Melanocyte of skin (primary cell): Measurements from ENCODE around the genes FUT4 and CWC15.

GRCh38 chr11:86670809-86671364, 129.5 kb upstream of the PRSS23 start:
- CAGE, long polyA plus RNA, 2 experiments = no peak in any of the 2 experiments

- CAGE, long polyA plus RNA, 2 experiments = no peak in any of the 2 experiments
These were observed 56.8 kb upstream of the PRSS23 start for GRCh38 chr11:86743359-86744156.

- CAGE, long polyA plus RNA, 2 experiments = no peak in any of the 2 experiments
These were observed 1.3 kb downstream of the PRSS23 start for GRCh38 chr11:86801370-86802223.

- CAGE, long polyA plus RNA, 2 experiments = no peak in any of the 2 experiments
These were observed 142.1 kb downstream of the TMEM135 start for GRCh38 chr11:87179727-87180318.

GRCh38 chr11:88420041-88420718, 82.6 kb upstream of the CTSC start:
- CAGE, long polyA plus RNA, 2 experiments = no peak in any of the 2 experiments

DNA sequence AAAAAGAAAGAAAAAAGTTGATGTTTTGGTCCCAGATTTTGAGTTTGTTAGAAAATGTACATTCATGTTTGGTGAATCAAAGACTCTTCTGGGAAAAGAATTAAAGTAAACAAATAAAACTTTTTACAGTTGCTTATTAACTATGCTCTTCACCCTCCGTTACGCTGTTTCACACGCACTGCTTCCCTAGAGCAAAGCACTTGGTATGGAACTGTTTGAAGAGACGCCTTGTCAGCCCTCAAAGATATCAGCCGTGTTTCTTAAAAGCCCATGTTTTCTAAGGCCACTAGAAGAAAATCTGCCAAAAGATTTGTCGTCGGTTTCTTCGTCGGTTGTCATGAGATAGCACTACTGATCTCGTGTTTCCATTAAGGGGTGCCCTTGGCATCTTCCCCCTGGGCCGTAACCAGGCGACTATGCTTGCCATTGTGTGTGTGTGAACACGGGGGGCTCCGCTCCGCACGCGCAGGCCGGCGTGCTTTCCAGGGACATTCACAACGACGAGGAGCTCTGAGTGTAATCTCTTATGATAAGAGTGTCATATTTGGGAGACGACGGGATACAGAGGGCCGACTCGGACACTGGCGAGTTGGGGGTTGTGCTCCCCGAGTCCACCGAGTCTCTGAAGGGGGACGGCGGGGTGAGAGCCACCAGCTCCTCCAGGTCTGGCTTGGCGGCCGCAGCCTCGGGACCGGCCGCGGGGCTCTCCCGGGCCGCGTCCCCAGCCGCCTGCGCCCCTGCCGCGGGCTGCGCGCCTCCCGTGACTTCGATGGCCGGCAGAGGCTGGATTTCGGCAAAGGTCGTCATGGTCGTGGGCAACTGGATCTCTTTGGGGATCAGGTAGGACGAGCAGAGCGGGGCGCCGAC, 170.8 kb upstream of the CTSC start:
- CAGE, long polyA plus RNA, 2 experiments = no peak in any of the 2 experiments

DNA sequence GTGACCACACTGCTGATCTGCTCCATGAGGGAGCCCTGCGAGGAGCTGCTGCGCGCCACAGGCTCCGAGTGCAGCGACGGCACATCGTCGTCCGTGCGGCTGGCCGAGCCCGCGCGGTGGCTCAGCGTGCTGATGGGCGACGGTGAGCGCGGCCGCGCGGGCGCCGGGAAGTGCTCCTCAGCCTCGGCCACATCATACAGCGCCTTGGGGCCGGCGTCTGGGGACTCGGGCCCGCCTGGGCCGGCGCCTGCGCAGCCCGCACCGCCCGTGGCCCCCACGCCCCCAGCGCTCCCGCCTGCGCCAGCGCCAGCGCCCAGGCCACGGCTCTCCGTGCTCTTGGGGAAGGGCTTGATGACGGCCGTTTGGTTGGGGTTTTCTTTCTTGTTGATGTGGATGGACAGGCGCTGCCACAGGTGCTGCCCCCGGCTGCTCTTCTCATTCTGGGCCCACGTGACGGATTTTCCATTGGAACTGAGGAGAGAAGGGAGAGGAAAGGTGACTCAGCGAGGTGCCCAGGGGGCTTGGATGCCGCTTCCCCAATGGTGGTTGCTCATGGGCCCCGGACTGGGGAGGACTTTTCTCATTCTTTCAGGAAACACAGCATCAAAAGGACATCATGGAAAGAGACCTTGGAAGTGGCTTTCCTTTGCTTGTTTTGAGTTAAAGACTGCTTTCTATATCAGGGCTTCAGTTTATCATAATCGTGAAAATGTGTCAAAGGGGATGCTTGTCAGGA, 171.7 kb upstream of the CTSC start:
- CAGE, long polyA plus RNA, 2 experiments = no peak in any of the 2 experiments

GRCh38 chr11:92225481-92226055, 950 bp downstream of the FAT3 start:
- CAGE, long polyA plus RNA, 2 experiments = no peak in any of the 2 experiments

DNA sequence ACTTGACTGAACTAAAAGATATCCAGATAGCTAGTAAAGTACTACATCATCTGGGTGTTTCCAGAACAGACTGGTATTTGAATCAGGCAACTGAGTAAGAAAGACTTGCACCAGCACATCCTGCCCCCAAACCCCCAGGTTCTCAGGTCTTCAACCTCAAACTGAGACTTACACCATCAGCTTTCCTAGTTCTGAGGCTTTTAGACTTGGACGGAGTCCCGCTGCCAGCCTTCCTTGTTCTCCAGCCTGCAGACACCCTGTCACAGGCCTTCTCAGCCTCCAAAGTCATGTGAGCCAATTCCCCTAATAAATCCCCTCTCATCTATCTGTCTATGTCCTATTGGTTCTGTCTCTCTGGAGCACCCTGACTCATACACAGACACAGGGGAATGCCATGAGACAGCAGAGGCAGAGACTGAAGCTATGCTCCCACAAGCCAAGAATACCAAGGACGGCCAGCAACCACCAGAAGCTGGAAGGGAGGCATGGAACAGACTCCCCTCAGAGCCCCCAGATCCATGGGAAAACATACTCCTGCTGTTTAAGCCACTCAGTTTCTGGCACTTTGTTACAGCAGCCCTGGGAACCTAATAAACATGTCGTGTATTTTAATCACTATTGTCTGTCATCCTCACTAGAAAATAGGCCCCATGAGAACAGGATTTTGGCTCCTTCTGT, 10.8 kb downstream of the SMCO4 start:
- CAGE, long polyA plus RNA, 2 experiments = no peak in any of the 2 experiments

GRCh38 chr11:93735691-93736703, 5.3 kb downstream of the TAF1D start:
- CAGE, long polyA plus RNA, 2 experiments = no peak in any of the 2 experiments

- CAGE, long polyA plus RNA, 2 experiments = no peak in any of the 2 experiments
These were observed 392 bp upstream of the C11orf97 start for GRCh38 chr11:94511902-94512236.

DNA sequence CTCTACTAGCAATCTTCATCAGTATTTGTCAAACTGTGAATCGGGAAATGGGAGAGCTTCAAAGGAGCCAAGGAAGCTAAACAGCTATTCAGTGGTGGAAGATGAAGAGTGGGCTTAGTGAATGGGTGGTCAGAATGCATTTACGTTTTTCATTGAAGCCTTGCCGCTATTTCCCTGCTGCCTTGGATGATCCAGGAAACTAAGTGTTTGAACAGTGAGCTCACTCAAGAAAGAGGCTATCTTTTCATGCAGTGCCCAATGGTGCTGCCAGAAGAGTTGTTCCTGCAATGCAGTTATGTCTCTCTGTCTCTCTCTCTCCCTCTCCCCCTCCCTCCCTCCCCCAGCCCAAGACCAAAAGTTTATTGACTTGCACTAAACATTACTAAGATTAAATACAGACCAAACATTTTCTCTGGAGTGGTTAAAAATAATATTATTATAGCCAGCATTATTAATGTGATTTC, 6.8 kb upstream of the FUT4 start:
- CAGE, long polyA plus RNA, 2 experiments = no peak in any of the 2 experiments

DNA sequence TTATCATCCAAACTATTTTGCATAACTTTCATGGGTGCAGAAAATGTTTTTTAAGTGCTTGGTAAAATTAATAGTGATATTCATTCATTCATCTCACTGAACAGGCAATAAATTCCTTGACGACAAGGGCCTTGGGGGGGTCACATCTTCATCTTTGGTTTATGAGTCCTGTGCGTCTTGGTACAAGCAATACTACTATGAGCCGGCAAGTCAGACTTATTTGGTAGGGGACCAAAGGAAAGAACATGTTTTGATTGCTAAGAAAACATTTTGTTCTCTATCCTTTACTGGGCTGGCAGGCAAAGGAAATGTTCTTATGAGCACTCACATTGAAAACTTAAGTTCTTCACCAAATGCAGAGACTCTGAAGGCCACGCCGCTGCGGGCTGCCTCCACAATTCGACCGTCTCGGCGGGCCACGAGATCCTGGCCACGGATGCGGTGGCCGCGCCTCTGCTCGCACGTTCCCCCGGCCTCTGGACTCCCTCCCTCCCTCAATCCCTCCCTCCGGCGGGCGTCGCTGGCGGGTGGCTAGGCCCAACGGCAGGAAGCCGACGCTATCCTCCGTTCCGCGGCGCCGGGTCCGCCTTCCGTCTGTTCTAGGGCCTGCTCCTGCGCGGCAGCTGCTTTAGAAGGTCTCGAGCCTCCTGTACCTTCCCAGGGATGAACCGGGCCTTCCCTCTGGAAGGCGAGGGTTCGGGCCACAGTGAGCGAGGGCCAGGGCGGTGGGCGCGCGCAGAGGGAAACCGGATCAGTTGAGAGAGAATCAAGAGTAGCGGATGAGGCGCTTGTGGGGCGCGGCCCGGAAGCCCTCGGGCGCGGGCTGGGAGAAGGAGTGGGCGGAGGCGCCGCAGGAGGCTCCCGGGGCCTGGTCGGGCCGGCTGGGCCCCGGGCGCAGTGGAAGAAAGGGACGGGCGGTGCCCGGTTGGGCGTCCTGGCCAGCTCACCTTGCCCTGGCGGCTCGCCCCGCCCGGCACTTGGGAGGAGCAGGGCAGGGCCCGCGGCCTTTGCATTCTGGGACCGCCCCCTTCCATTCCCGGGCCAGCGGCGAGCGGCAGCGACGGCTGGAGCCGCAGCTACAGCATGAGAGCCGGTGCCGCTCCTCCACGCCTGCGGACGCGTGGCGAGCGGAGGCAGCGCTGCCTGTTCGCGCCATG, at the start of gene FUT4:
Gene FUT4 (plus strand): TSS at position 567 of the 1,157 bp plus-strand sequence.
- CAGE, long polyA plus RNA, 2 experiments = no peak in any of the 2 experiments

DNA sequence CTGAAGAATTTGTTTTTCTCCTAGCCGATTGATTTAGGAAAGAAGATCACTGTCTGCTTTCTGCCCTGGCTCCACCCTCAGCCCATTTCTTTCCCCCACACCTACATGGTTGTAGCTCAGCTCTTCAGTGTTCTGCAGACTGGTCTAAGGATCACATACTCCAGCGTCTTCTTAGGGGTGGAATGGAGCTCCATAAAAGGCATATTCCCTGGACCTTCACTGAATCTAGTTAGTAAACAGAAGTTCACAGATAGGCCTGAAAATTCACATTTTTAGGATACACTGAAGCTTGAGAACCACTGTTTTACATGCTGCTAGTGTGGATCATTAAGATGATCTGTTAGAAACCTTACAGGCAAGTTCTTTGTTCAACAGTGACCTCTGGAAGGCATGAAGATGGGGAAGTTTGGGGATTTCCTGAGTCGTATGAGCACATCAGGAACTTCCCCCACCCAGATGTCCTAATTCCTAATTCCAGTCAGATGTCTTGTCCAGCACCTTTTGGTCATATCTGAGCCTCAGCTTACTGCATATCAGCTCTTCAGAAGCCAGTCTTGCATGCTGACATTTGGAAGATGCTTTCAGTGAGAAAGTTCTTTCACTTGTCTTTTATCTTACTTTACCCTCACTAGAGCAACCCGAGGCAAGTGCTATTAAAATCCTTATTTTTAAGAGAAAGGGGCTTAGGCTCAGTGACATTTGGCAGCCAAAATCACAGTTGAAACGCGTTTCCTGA, 16.9 kb downstream of the PIWIL4 start:
- CAGE, long polyA plus RNA, 2 experiments = no peak in any of the 2 experiments

- CAGE, long polyA plus RNA, 2 experiments = no peak in any of the 2 experiments
These were observed 35.6 kb downstream of the PIWIL4 start for GRCh38 chr11:94602588-94603323.

- CAGE, long polyA plus RNA, 2 experiments = no peak in any of the 2 experiments
These were observed 20.7 kb upstream of the AMOTL1 start for GRCh38 chr11:94747137-94748127.

DNA sequence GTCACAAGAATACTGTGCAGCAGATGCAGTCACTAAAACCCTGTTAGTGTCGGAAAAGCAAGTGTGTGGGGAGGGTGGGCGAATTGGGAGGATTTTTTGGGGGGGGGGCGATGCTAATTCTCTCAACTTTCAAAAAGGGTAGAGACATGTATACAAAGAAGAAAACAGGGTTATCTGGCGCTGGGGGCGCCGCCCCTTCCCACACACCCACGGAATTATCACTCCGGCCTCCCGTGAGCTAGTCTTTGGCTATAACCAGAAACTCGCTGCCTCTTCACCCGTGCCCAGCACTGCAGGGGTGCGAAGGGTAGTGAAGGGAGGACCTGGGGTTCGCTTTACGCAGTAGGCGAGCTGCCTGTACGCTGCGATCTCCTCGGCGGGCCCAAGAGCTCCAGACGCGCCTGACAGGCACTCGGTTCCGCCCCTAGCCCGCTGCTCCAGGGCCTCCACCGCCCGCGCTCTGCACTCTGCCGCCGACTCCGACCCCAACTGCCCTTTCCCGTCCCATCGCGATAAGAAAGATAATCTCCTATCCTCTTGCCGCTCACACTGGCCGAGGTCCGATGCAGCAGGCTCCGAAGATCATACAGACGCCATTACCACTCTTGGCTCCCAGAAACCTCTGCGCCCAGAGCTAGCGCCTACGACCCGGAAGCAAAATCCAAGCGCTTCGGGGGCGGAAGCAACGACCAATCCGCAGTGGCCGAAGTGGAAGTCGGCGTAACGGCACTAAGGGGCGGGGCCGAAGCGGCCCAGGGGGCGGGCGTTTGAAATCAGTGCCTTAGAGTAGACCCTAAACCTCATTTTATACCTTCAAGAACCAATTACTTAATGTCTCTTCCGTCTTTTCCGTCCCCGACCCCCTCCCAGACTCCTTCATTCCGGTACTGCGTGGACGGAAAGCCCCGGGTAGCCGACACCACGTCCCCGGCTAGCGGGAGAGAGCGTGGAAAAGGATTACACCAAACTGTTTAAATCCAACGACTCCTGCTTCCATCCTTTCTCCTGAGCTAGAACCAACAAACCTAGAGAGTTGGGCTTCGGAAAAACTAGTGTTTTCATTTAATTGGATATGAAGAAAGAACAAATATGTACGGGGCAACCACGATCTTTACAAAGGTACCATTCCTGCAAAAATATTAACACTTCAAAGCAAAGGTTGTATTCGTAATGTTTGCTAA, at the start of gene CWC15:
Gene CWC15 (minus strand): TSS at position 607 of the 1,181 bp plus-strand sequence.
- CAGE, long polyA plus RNA, 2 experiments = start-site peak on the minus strand in 1 of 2 experiments, centred at position 593 of the sequence, 88 to 163 reads per replicate

GRCh38 chr11:95091661-95092302, 2.1 kb downstream of the ENDOD1 start:
- CAGE, long polyA plus RNA, 2 experiments = no peak in any of the 2 experiments

- CAGE, long polyA plus RNA, 2 experiments = no peak in any of the 2 experiments
These were observed 61.9 kb downstream of the ENDOD1 start for GRCh38 chr11:95151394-95152086.

GRCh38 chr11:95231523-95232150, 635 bp upstream of the SESN3 start:
- CAGE, long polyA plus RNA, 2 experiments = no peak in any of the 2 experiments